SK-N-SH (cell line): ENCODE measurements around a stretch of chr14.

DNA sequence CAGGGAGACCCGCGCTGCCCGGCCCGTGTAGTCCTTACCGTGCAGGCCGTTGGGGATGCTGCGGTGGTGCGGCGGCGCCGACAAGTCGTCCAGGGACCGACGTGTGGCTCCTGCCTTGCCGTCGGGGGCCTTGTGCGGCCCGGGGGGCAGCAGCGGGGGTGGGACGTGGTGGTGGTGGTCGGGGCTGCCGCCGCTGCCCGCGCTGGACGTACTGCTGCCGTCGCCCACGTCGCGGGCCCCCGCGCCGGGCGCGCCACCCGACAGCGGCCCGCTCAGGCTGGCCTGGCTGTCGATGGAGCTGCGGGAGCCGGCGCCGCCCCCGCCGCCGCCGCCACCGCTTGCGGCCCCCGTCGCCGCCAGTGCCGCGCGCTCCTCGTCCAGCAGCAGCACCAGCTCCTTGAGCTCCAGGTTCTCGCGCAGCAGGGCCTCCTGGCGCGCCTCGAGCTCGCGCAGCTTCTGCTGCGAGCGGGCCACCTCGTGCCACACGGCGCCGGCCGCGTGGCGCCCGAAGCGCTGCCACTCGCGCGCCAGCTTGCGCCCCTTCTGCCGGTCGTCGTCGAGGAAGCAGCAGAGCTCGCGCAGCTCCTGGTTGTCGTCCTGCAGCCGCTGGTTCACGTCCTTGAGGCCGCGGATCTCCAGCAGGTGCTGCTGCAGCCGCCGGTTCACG lies 745 bp downstream of the CCDC85C start:
- RRBS, result 28% methylated on average over 39 of the region's 93 CpGs
CAGE:
- cytosol, long polyA plus RNA, result no peak
- long polyA plus RNA, result no peak
- nucleus, long polyA plus RNA, result no peak

DNA sequence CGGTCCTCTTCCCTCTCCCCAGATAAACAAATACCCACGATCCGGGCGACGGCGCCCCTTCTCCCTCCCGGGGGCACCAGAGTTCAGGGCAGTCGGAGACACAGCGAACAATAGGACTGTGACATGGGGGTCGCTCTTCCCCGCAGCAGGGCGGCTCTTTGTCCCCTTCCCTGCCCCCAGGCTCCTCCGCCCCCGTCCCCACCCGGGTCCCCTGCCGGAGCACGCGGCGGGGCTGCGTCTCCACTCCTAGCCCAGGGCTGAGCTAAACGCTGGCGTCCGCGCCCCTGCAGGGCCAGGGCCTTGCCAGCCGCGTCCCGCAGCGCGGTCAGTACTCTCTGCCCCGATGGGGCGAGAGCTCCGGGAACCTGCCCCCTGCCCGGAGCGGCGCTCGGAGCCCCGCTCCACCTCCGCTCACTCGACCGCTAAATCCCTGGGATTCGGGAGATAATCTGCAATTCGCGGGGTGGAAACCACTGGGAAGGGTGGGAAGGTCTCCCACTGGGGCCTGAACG lies 767 bp upstream of the CCDC85C start:
- RRBS, result 0% methylated on average over 2 of the region's 44 CpGs
CAGE:
- cytosol, long polyA plus RNA, result no peak
- long polyA plus RNA, result no peak
- nucleus, long polyA plus RNA, result no peak

- RRBS, result no CpG with 5 or more reads among the region's 9 CpGs
CAGE:
- cytosol, long polyA plus RNA, result no peak
- long polyA plus RNA, result no peak
- nucleus, long polyA plus RNA, result no peak
Observed at GRCh38 chr14:99752501-99753104, 40.6 kb upstream of the EML1 start.

GRCh38 chr14:99949405-99949883 lies 115.8 kb upstream of the EVL start:
- RRBS, result no CpG with 5 or more reads among the region's 8 CpGs
CAGE:
- cytosol, long polyA plus RNA, result no peak
- long polyA plus RNA, result no peak
- nucleus, long polyA plus RNA, result no peak

GRCh38 chr14:99967124-99967502 lies 98.1 kb upstream of the EVL start:
- RRBS, result no CpG with 5 or more reads among the region's 13 CpGs
CAGE:
- cytosol, long polyA plus RNA, result no peak
- long polyA plus RNA, result no peak
- nucleus, long polyA plus RNA, result no peak

- RRBS, result no CpG with 5 or more reads among the region's 3 CpGs
CAGE:
- cytosol, long polyA plus RNA, result no peak
- long polyA plus RNA, result no peak
- nucleus, long polyA plus RNA, result no peak
Observed at GRCh38 chr14:100007188-100007834, 57.9 kb upstream of the EVL start.

DNA sequence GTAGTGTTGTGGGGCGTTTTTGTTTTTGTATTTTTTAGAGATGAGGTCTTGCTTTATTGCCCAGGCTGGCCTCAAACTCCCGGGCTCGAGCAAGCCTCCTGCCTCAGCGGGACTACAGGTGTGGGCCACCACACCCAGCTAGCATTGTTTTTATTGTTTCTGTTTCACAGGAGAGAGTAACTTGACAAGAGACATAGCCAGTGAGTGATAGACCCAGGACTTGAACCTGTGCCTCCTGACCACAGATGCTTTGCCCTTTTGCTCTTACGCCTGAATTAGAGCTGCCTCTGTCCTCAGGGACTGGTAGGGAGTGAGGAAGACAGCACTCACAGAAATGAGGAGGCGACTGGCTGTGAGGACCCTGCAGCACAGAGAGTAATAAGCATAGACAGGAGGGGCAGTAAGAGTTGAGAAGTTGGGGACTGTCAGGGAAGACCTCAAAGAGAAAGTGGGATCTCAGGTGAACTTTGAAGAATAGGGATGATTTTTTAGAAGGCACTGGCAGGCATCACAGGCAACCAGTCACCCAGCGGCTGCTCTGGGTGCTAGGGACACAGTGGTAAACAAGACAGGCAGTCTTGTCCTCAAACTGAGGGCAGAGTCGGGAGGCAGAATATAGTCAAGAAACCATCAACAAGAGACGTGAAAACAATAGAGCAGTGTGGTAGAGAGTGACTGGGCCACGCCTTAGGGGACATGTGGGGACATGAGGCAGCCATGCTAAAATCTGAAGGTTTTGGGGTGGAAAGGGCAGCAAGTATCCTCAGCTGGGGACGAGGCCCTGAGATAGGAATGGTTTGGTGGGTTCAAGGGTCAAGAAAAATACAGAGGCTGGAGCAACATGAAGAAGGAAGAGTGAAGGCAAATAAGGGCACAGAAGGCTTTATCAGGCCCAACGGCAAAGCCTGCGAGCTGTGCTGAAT lies 2.5 kb downstream of the EVL start:
- RRBS, result no CpG with 5 or more reads among the region's 13 CpGs
CAGE:
- cytosol, long polyA plus RNA, result no peak
- long polyA plus RNA, result no peak
- nucleus, long polyA plus RNA, result no peak

- RRBS, result no CpG with 5 or more reads among the region's 11 CpGs
CAGE:
- cytosol, long polyA plus RNA, result no peak
- long polyA plus RNA, result no peak
- nucleus, long polyA plus RNA, result no peak
Observed at GRCh38 chr14:100131086-100131743, 28.2 kb downstream of the DEGS2 start.

DNA sequence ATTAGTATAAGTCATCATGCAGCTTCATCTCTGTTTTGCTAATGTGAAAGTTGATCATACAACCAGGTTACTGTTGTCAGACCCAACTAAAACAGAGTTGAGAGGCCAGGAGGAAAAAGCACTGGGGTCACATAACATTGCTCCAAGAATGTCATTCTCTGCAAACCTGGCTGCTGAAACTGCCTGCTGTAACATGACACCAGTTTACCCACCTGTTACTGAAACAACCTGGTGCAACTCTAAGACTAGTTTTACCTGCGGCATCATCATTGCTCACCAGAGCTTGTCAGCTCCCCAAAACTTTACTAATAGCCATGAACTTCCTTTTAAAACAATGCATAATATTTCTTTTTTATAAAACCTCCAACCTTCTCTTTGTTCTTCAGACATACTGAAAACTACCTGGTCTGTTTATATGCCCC lies 30.7 kb upstream of the DEGS2 start:
- RRBS, result no CpG with 5 or more reads among the region's 1 CpG
CAGE:
- cytosol, long polyA plus RNA, result no peak
- long polyA plus RNA, result no peak
- nucleus, long polyA plus RNA, result no peak

DNA sequence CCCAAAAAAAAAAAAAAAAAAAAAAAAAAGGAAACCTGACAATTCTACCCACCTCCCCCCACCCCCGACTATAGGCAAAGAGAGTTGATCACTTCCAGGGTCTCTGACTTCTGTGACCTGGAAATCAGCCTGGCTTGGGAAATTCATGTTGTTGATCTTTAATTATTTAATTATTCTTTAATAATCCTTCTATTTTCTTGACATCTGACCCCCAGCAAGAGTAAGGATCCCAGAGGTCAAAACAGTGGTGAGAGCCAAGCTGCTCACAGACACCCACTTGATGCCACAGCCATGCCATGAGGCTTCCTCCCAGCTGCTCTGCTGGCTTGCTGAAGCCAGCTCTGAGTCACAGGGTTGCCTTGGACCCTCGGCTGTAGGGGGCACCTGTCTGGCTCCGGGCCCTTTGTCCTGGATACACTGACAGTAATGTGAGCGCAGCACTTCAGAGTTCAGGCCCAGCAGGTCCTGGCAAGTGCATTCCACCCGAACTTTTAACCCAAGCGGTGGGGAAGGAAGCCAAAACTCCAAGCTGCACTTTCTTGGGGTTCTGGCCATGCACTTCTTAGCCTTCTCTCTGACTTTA lies 25.1 kb downstream of the SLC25A29 start:
- RRBS, result no CpG with 5 or more reads among the region's 6 CpGs
CAGE:
- cytosol, long polyA plus RNA, result no peak
- long polyA plus RNA, result no peak
- nucleus, long polyA plus RNA, result no peak

GRCh38 chr14:100286122-100286433 lies 20.2 kb downstream of the SLC25A29 start:
- RRBS, result no CpG with 5 or more reads among the region's 3 CpGs
CAGE:
- cytosol, long polyA plus RNA, result no peak
- long polyA plus RNA, result no peak
- nucleus, long polyA plus RNA, result no peak

GRCh38 chr14:100293991-100294580 lies 12.2 kb downstream of the SLC25A29 start:
- RRBS, result no CpG with 5 or more reads among the region's 11 CpGs
CAGE:
- cytosol, long polyA plus RNA, result no peak
- long polyA plus RNA, result no peak
- nucleus, long polyA plus RNA, result no peak

- RRBS, result 2% methylated on average over 30 of the region's 83 CpGs
CAGE:
- cytosol, long polyA plus RNA, result no peak
- long polyA plus RNA, result no peak
- nucleus, long polyA plus RNA, result no peak
Observed at GRCh38 chr14:100305205-100306183, 750 bp downstream of the SLC25A29 start.

GRCh38 chr14:100471777-100472322 lies 95.6 kb downstream of the WDR25 start:
- RRBS, result no CpG with 5 or more reads among the region's 11 CpGs
CAGE:
- cytosol, long polyA plus RNA, result no peak
- long polyA plus RNA, result no peak
- nucleus, long polyA plus RNA, result no peak

DNA sequence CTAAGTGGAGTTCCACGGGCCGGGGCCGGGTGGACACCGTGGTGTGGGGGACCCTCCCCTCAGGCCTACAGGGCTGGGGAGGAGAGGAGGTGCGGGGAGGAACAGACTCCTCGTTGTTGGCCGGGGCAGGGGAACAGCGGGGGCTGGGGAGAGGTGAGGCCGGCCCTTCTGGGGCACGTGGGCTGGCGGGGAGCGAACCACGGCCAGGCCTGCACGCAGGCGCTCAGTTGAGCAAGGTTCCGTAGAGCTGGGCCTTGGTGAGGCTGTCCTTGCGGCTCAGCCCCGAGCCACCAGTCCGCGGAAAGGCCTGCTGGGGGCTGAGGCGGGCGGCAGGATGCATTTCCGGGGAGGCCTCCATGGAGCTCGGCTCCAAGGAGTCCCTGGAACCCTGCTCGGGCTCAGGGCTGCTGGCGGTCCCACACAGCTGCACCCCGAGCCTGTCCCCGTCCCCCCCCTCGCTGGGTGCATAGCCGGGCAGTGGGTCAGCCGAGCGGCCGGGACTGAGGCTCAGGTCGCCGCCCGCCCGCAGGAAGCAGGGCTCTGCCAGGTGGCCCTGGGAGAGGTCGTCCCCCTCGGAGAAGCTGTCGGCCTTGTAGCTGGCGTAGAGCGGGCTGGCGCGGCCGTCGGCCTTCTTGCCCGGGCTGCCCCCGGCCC lies 49.3 kb downstream of the BEGAIN start:
- RRBS, result 90% methylated on average over 5 of the region's 48 CpGs
CAGE:
- cytosol, long polyA plus RNA, result no peak
- long polyA plus RNA, result no peak
- nucleus, long polyA plus RNA, result no peak

DNA sequence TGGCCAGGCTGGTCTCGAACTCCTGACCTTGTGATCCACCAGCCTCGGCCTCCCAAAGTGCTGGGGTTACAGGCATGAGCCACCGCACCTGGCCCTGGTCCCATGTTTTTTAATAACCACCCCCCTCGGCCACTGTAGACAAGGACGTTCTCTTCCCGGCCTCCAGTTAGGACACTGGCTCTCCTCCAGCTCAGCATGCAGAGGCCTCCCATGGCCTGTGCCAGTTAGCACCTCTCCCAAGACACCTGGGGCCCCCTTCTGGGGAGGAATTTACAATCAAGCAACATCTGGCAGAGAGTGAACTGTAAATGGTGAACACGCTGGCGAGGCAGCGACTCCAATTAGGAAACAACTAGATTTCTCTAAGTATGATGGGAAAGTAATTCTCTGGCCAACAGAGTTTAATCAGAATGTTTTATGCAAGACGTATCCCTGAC lies 61.9 kb upstream of the DLK1 start:
- RRBS, result no CpG with 5 or more reads among the region's 10 CpGs
CAGE:
- cytosol, long polyA plus RNA, result no peak
- long polyA plus RNA, result no peak
- nucleus, long polyA plus RNA, result no peak

DNA sequence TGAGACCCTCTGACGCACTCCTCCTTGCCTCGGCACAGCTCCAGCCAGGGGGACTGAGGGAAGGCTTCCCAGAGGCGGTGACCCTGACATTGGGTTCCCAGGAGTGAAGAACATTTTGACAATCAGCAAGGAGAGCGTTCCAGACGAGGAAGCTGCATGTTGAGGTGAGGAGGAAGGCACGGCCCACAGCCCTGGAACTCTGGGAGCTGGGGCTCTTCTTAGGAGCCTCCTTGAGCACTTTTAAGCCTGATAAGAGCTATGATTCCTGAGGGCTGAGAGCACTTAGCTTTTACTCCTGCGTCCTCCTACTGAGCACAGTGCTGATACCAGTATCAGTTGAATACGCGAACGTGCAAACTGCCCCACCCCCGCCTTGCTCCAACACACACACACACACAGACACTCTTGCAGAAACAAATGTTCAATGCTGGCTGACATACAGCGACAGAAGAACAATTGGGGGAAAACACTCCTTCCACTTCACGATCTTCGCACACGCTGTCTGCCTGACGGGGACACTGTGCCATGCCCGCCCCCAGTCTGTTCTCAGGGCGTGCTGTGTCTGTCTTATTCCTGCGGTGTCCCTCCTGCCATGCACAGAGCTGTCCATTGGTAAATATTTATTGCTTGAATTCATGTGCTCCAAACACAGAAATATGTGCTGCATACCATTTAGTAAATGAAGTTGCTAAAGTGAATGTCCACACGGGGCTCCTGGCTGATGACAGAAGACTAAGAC lies 57.2 kb upstream of the DLK1 start:
- RRBS, result no CpG with 5 or more reads among the region's 20 CpGs
CAGE:
- cytosol, long polyA plus RNA, result no peak
- long polyA plus RNA, result no peak
- nucleus, long polyA plus RNA, result no peak

GRCh38 chr14:100679554-100680157 lies 47.0 kb upstream of the DLK1 start:
- RRBS, result no CpG with 5 or more reads among the region's 16 CpGs
CAGE:
- cytosol, long polyA plus RNA, result no peak
- long polyA plus RNA, result no peak
- nucleus, long polyA plus RNA, result no peak

DNA sequence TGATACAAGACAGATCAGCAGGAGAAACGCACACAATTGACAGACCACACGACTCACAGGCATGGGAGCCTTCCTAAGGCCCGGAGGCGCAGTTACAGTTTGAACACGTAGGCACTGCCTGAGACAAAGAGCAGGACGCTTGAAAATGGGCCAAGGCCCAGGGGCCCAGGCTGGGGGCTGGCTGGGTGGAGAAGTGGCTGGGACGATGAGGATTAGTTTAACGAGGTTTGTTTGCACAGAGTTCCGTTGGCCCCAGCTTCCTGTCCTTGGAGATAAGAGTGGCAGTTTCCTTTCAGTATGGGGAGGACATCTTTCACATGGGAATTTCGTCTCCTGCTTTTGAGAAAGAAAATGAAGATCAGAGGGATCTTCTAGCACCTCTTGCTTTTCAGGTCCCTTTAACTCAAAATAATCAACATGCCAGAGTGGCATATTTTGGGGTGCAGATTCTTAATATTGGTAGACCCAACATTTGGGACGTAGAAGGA lies 44.5 kb downstream of the DLK1 start:
- RRBS, result no CpG with 5 or more reads among the region's 11 CpGs
CAGE:
- cytosol, long polyA plus RNA, result no peak
- long polyA plus RNA, result no peak
- nucleus, long polyA plus RNA, result no peak

DNA sequence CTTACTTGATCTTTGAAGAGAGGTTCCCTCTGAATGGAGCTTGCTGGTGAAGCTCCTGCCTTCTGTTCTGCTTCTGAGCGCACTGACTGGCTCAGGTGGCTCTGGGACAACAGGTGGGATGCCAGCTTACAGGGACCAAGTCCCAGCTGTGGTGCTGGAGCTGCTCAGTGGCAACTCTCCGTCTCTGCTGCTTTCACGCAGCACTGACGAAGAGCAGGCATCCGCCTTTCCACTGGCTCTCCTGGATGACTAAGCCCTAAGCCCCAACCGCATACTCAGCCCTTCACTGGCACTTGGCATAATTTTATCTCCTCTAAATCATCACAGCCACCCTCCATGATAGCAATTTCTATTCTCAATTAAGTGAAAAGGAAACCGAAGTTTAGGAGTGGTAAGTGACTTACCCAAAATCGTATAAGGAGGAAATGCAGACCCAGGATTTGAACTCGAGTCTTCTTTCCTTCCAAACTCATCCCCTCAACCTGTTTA lies 3.7 kb upstream of the RTL1 start:
- RRBS, result no CpG with 5 or more reads among the region's 9 CpGs
CAGE:
- cytosol, long polyA plus RNA, result no peak
- long polyA plus RNA, result no peak
- nucleus, long polyA plus RNA, result no peak